ENCODE results near the genes RNF130, BTNL9 and TRIM7.

GRCh38 chr5:179678833-179679769 is 1.7 kb downstream of the CBY3 start:
- PRO-cap = no peak

DNA sequence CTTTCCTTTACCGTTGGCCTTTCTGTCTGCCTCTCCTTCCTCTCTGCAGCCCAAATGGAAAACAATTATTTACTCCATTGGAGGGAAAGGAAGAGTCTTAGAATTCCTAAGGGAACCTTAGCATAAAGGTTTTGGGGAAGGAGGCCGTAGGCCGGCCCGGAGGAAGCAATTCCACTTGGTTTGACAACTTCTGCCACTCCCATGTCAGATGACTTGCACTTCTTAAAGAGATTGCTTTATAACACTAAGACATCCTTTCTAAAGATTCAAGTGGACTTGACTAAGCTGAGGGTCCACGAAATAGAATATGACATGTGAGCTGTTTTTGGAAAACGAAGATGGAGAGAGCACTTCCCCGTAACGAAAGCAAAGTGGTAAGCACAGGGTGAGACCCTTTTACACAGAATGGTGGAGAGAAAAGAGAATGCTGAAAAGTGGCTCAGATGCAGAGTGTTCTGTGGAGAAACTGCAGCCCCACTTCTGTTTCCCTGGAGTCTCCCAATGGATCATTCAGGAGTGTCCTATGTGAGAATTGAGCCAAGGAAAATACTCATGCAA is 17.9 kb upstream of the LTC4S start:
- PRO-cap = no peak

DNA sequence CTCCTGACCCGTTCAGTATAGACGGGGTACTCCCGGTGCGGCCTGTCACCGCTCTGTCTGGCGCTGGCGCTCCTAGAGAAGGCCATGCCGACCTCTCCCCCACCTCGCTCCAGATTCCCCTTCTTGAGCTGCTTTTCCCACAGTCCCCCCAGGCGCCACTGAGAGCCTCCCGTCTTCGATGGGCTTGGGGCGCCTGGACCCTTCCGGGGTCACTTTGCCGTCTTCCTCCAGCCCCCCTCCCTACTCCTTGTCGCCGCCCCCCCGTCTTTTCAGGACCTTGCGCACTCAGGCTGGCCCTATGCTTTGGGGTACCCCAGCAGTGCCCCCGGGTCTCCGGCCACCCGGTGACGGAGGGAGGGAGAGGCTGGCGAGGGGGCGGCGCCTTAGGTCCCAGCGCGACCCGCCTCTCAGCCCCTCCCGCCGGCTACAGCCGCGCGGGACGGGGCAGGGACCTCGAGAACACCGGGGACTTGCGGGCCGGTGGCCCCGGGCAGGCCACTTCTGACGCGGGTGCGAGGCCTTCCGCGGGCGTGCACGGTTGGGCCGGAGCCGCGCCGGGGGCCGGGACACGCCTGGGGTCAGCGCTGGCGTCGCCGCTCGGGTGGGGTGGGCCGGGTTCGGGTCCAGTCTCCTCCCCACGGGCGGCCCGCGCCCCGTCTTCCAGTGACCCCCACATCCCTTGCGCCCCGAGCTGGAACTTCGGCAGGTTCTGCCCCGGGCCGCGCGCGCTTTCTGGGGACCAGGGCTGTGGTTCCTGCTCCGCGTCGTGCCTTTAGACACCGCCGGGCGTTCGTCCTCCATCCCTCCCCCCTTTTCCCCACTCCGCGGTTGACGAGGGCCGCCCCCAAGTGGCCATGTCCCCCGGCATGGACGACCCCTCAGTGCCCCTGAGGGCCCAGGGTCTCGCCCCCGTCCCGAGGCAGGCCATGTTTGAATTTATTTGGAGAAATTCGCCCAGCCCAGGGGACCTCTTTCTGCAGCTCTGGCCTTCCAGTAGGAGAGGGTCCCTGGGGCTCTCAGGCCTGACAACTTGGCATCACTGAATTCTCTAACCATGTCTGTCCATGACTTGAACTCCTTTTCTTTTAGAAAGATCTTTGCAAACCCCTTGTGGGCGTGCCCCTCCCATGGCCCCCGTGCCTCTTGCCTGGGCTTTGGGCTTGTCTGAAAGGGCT is 3.8 kb upstream of the SQSTM1 start:
- PRO-cap = unidirectional peak, plus-strand start at position 429 of the sequence

DNA sequence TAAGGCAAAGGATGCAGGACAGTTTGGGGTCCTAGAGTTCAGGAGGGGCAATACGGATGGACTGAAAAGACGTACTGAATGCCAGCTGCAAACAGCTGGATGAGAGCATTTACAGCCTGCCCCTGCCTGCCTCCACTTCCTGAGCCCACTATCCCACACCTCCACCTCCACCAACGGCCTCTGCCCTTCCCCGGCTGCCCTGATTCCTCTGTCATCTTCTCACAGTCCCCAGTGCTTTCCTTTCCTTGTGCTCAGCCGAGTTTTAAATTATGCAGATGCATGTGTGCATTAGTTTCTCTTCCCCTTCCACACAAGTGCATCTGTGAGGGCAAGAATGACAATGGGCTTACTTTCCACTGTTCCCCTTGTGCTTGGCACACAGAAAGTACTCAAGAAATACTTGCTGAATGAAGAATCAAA is 5.8 kb downstream of the MRNIP start:
- PRO-cap = no peak

DNA sequence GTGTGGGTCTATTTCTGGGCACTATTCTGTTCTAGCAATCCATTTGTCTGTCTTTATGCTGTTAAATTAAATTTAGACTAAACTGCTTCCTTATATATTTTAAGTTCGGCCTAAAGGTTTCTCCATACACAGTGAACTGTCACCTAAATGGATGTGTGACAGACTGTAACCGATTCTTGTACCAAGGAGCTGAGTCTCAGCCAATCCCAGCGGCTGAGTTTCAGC is 15.6 kb upstream of the TBC1D9B start:
- PRO-cap = no peak

DNA sequence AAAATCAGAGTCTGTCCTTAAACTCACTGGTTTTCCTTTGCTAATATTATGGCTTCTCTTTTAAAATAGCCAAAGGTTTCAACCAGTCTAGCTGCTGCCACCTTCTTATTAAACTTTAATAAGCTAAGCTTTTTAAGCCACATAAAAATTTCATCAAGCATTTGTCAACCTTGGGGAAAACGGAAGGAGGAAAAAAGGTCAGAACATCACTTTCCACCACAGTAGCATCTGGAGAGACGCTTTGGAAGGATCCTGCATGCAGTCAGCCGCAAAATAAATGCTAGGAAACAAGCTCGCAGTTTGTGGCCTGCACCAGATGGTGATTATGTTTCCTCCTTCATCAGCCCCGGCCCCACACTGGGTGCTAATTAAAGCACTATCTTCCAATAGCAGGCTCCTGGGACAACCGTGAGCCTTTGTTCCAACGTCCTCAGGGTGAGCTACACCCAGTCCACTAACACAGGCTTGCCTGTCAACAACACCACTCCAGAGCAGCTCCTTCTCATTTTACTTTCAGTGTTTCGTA is 64.1 kb downstream of the RNF130 start:
- PRO-cap = no peak

GRCh38 chr5:180071245-180072390 is at the start of gene RNF130:
Gene RNF130 (minus strand): TSS chr5:180071759.
- PRO-cap = bidirectional peak, plus-strand start at chr5:180071811, minus-strand start at chr5:180071728; bidirectional peak, plus-strand start at chr5:180072241, minus-strand start at chr5:180072161

DNA sequence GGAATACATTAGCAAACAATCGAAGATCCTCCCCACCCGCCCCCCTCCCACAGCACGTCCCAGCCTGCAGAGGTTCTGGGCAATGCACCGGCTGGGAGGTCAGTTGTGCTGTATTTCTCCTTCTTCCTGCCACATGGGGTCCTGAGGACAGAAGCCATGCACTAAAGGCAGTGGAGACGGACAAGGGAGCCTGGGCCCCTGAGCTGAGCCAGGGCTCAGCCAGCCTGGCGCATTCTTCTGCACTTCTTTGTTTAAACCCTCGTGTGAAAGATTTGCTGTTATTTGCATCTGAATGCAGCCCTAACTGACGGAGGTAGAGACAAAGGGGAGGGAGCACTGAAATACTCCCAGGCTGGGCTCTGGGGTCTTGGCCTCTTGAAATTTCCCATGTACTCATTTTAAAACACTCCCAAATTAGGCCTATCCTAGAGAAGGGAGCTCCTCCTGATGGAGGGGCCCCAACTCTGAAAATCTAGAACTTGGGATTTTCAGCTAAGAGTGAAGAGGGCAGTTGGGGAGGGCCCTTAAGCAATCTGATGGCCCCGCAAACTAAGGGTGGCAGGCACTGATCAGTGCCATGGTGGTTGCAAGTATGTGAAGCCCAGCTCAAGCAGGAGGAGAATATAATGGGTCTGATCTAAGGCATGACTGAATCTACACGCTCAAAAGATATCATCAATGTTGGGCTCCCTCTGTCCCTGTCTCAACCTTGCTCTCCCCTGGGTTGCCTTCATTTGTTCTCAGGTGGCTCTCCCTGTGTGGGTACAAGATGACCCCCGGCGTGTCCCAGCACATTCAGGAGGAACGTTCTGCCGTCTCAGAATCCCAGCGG is 11.7 kb upstream of the RNF130 start:
- PRO-cap = no peak

GRCh38 chr5:180494042-180494286 is 215 bp upstream of the CNOT6 start:
- PRO-cap = bidirectional peak, plus-strand start at chr5:180494418, minus-strand start at chr5:180494159

DNA sequence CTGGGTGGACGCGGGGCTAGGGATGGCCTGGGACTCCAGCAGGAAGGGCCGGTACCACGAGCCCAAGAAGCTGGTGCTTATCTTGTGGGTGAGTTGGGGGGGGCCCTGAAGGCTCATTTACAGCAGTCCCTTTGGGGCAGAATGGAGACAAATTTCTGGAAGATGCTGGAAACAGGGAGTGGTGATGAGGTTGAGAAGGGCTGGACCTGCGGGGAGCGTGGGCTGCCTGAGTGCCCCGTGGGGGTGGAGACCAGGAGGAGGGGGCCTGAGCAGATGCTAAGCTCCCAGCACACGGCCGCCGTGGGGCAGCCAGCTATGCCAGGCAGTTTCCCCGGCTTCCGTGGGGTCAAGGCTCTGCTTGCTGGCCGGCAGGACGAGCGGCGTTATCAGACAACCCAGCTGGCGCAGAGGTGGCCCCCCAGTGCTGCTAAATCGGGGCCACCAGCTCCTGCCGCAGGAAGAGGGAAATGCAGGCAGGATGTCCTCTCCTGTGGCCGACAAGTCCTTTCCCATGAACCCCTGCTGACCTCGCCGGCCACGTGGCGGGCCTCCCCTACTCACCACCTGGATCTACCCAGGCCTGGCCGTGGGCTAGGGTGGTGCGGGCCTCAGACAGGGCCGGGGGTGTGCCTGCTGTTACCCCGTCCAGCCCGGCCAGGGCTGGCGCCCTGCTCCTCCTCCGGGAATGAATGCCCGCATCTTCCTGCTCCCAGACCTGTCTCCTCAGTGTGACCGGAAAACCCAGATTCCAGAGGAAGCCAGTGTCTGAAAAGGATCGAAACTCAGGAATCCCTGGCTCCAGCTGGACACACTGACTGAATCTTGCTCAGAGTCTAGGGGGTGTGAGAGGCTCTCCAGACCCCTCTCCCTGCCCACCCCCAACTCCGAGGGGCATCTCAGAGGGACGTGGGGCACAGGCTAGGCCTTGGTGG is 4.1 kb downstream of the FLT4 start:
- PRO-cap = no peak

DNA sequence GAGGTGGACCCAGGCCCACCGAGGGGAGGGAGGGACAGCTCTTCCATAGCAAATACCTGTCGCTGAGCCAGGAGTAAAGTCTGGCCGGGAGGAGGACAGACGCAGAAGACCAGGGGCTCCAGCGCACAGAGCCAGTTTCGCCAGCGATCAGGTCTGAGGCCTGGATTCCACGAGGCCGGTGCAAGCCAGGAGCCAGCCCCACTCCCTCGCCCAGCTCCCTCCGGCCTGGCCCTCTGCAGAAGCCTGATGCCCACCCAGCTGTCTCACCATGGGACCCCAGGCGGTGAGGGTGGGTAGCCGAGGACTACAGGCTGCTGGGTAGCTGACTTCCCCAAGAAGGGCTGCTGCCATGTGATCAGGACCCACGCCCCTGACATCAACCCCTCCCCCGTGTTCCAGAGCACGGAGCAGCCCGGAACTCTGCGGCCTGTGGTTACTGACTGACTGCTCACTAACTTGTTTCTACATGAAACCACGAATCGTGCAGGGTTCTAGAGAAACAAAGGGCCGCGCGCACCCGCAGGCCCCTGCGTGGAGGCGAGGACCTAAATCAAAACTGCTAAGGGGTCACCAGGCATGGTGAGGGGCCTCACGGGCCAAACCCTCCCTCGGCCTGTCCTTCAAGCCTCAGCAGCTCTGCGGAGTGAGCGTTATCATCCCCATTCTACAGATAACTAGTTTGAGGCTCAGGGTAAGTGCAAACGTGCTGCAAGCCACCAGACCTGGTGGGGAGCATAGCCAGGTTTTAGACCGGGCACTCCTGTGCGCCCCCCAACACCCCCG is 1.1 kb upstream of the MGAT1 start:
- PRO-cap = no peak

DNA sequence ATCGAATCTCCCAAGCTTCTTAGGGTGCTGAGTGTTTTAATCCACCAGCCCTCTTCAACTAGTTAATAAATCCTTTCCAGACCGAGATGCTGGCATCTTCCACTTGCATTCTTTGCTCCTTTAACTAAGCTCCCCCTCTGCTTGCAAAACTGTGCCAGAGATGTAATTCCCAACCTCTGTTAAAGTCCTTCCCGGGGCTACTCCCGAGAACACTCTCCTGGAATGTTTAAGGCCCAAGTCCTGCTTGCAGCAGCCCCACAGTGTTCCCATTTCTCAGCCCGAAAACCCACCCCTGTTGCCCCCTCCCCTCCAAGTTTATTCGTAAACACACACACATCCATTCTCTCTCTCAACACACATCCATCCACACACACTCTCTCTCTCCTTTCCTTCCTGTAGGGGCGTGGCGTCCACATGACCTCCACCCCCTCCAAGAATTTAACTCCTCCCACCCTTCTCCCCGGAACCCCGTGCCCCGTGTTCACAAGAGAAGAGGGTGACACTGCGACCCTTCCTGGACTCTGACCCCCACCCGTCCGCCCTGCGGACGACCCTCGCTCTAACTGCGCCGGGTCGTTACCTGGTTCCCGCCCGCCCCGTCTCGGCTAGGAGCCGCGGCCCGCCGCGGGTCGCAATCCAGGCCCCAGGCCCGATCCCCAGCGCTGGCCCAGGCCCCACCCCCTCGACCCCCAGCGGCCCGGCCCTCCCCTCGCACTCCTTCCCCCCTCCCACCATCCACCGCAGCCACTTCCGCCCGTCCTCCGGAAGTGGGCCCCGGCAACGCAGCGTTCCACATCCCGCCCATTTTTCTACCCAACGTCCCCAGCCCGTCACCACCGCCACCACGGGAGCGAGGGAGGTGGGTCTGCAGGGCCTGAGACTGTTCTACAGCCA is 7.1 kb upstream of the MGAT1 start:
- PRO-cap = bidirectional peak, plus-strand start at position 465 of the sequence, minus-strand start at position 388 of the sequence; bidirectional peak, plus-strand start at position 757 of the sequence, minus-strand start at position 684 of the sequence

DNA sequence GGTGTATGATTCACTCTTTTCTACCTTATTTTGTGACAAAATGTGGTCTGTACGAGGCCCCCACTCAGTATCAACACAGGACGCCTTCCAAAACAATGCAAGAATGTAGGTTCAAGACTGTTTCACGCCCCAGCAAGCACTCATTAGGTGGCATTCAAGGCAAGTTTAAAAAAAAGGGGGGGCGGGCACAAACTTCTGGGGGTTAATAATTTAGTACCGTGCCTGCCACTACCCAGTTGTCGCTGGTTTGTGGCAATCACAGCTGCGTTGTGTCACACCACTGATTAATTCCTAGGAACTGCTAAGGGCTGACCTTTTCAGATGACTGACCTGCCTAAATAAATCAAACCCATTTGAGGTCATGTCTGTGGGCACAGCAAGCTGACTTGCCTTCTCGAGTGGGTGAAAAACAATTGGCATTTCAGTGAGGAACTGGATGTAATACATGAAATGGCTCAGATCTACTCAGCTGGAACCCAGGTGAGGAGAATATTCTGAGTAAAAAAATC is 15.2 kb upstream of the MGAT1 start:
- PRO-cap = no peak

GRCh38 chr5:180821718-180822105 is 19.1 kb upstream of the MGAT1 start:
- PRO-cap = no peak

GRCh38 chr5:180830785-180831838 is 28.5 kb upstream of the MGAT1 start:
- PRO-cap = unidirectional peak, plus-strand start at chr5:180830960; unidirectional peak, plus-strand start at chr5:180831019; bidirectional peak, plus-strand start at chr5:180831689, minus-strand start at chr5:180831602

DNA sequence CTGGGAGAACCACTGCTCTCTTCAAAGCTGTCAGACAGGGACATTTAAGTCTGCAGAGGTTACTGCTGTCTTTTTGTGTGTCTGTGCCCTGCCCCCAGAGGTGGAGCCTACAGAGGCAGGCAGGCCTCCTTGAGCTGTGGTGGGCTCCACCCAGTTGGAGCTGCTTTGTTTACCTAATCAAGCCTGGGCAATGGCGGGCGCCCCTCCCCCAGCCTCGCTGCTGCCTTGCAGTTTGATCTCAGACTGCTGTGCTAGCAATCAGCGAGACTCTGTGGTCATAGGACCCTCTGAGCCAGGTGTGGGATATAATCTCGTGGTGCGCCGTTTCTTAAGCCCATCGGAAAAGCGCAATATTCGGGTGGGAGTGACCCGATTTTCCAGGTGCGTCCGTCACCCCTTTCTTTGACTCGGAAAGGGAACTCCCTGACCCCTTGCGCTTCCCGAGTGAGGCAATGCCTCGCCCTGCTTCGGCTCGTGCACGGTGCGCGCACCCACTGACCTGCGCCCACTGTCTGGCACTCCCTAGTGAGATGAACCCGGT is 9.0 kb downstream of the BTNL8 start:
- PRO-cap = no peak

- PRO-cap = no peak
Measured at GRCh38 chr5:181039780-181040837, at the start of gene BTNL9. Gene BTNL9 (plus strand): TSS chr5:181040266.

- PRO-cap = unidirectional peak, minus-strand start at chr5:181070142
Measured at GRCh38 chr5:181070048-181070529, 30.0 kb downstream of the BTNL9 start.

GRCh38 chr5:181203794-181204553 is 1.0 kb downstream of the TRIM7 start:
- PRO-cap = no peak

DNA sequence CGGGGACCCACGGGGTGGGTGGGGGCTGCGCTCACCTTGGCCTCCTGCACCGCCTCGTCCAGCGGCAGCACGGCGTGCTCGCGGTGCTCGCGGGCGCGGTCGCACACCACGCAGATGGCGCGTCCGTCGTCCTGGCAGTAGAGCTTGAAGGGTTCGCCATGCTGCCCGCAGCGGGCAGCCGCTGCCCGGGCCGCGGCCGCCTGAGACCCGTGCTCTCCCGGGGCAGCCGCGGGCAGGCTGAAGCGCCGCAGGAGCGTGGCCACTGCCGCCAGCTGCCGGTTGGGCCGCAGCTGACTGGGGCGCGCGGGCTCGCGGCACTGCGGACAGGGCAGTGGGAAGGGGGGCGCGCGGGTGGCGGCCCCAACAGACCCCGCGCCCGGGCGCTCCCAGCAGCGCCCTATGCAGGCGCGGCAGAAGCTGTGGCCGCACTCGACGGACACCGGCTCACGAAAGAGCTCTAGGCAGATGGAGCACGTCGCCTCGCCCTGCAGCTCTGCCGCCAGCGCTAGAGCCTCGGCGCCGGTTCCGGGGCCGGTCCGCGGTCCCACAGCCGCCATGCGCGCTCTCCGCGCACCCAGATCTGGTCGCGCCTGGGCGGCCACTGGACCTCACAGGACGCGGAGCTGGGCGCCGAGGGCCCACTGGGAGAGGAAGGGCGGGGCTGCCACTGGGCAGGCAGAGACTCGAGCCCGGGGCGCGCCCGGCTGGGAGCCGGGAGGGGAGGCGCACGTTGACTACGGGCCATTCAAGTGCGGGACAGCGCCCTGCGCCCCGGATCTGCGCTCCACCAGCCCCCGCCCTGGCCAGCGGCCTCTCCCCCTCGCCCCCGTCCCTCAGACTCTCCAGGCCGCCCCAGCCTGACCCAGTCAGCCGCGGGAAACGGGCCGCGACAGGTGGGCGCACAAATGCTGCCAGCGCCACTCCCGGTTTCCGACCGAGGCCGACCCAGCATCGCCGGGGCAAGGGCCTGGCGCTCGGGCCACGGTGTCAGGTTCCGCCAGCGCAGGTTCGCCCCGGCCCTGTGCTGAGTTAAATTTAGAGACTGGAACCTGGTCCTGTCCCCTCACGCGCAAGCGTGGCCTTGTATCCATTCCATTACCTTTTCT is at the start of gene TRIM7:
Gene TRIM7 (minus strand): TSS at position 643 of the 1,106 bp plus-strand sequence.
- PRO-cap = bidirectional peak, plus-strand start at position 744 of the sequence, minus-strand start at position 582 of the sequence

Data from trachea (tissue), 1 donor.